Right cardiac atrium (tissue), 1 donor: ENCODE results near the genes RNF185 and C22orf42.

- PRO-cap = no peak
Measured at GRCh38 chr22:30927180-30927916, 41.2 kb downstream of the MORC2 start.

- PRO-cap = bidirectional peak, plus-strand start at chr22:31160182, minus-strand start at chr22:31160116
Measured at GRCh38 chr22:31159860-31160749, at the start of gene RNF185. Gene RNF185, plus strand, starts transcription at chr22:31160182.

GRCh38 chr22:31204228-31204807, 7.8 kb upstream of the LIMK2 start:
- PRO-cap = no peak

- PRO-cap = no peak
Measured at GRCh38 chr22:31223793-31224228, 11.7 kb downstream of the LIMK2 start.

- PRO-cap = no peak
Measured at GRCh38 chr22:31230367-31230981, 18.4 kb downstream of the LIMK2 start.

- PRO-cap = no peak
Measured at GRCh38 chr22:31283051-31283587, 9.2 kb downstream of the PIK3IP1 start.

GRCh38 chr22:31286106-31286881, 6.0 kb downstream of the PIK3IP1 start:
- PRO-cap = no peak

DNA sequence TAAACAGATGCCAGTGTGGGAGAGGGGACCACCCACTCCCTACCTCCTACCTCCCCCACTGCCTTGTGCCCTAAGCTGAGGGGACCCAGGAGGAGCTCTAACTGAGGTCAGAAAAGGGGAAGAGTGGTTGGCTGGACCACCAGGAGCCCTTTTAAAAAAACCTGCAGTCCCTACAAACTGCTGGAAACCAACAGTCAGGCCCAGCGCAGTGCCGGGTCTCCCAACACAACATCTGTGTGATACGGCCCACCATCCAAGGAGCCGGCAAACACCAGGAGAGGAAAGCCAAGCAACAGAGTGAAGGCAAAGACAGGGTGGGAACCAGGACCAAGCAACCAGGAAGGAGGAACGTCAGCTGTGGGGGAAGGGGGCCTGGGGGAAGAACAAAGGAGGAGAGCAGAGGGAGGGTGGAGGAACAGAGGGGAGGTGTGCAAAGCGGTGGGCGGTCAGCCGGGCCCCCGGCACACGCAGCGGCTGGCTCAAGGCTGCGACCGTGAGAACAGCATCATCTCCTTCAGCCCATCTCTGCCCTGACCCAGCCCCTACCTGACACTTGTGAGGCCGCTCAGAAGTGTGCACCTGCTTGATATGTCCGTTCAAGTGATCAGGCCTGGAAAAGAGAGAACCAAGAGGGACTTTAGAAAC, 3.7 kb downstream of the PATZ1 start:
- PRO-cap = no peak

GRCh38 chr22:31400080-31400620, 746 bp downstream of the DRG1 start:
- PRO-cap = no peak

GRCh38 chr22:31402917-31403320, 3.5 kb downstream of the DRG1 start:
- PRO-cap = no peak

DNA sequence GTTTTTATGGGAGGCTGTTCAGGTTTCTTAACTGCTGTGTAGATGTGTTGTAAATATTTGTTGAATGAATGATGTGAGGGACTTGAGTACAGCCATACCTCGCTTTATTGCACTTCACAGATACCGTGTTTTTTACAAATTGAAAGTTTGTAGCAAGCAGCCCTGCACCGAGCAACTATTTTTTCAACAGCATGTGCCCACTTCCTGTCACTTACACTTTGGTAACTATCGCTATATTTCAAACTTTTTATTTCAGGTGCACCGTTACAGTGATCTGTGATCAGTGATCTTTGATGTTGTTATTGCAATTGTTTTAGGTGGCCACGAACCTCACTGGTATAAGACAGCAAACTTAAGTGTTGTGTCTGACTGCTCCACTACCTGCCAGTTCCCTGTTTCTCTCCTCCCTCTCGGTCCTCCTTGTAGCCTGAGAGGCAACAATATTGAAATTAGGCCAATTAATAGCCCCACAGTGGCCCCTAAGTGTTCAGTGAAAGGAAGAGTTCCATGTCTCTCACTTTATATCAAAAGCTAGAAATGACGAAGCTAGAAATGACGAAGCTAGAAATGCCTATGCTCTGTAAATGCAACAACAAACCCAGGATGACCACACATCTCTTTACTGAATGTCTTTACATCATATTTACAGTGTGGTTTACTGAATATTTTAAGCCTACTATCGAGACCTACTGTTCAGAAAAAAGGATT, 946 bp downstream of the SFI1 start:
- PRO-cap = no peak

GRCh38 chr22:31560885-31561415, 64.6 kb downstream of the SFI1 start:
- PRO-cap = no peak

DNA sequence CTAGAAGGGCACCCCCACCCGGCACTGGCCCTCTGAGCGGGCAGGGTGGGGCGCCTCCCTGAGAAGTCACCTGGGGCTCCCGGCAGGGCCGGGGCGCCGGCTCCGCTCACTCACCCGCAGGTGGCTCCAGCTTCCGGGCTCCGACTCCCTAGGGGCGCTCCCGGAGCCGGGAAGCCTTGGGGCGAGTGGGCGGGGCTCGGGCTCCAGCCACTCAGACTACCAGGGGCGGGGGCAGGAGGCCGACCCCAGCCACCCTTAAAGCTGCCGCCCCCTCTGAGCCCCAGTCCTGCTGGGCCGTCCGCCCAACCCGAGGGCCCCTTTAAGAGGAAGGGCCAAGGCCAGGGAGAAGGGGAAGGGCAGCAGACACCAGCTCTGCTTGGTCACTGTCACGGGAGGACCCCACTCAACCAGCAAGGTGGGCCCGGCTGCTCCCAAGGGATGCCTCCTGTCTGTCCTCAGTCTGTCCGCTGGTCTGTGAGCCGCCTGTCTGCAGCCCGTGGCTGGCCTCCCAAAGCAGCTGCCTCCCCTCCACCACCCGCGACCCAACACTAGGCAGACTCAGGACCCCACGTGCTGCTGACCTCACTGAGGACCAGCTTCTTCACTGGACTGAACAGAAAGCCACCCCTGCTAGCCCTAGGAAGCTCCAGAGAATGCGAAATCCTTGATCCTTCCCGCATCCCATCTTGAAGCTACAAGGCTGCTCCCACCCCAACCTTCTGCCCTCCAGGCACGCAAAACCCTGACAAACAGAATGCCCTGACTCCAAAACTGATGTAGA, 31.1 kb downstream of the PISD start:
- PRO-cap = bidirectional peak, plus-strand start at position 283 of the sequence, minus-strand start at position 146 of the sequence

DNA sequence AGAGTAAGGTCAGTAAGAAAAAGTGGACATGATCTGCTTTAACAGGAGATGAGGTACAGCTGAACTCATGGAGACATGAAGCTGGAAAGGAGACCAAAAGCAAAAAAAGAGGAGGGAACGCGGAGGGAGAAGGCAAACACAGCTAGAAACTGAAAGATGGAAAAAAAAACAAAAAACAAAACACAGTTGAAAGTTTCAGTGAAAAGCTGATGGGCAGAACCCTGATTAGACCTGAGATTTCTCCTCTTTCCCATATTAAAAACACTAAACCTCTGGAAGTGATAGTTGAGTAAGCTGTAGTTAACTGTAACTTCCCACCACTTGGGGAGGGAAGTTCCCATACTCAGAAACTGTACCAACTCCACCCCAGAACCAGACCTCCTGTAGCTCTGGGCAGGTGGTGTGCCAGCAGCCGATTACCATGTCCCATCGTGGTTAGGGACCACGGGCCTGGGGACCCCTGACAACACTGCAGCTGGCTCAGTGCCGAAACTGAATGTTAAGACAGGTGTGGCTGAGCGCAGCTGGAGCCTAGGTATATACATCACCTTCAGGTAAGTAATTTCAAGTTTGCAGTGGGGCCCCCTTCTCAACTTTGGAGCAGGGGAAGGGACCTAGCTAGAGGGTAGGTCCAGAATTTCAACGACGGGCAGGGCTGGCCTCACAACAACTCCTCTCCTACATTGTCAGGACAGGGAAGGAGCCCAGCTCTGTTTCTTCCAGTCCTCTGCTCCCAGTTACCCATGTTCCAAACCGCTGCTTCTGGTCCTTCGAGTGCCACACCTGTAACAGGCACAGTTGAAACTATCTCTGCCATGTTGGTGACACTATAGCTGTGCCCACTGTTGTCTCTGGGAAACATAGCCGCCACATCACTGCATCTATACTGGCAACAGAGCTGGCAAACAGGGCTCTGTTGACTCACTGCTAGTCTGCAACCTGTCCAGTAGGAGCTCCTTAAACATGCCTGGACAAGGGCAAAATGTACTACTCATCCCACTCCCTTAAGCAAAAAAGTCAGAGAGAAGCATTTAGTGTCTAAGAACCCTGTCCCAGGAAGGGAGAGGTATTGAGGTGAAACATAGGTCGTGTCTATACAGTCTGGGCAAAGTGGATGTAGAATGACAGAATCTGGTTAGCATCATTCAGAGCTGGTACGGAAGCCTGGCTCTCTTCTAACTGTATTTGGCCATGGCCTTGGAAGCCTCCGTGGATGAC, 20.8 kb upstream of the PISD start:
- PRO-cap = no peak

DNA sequence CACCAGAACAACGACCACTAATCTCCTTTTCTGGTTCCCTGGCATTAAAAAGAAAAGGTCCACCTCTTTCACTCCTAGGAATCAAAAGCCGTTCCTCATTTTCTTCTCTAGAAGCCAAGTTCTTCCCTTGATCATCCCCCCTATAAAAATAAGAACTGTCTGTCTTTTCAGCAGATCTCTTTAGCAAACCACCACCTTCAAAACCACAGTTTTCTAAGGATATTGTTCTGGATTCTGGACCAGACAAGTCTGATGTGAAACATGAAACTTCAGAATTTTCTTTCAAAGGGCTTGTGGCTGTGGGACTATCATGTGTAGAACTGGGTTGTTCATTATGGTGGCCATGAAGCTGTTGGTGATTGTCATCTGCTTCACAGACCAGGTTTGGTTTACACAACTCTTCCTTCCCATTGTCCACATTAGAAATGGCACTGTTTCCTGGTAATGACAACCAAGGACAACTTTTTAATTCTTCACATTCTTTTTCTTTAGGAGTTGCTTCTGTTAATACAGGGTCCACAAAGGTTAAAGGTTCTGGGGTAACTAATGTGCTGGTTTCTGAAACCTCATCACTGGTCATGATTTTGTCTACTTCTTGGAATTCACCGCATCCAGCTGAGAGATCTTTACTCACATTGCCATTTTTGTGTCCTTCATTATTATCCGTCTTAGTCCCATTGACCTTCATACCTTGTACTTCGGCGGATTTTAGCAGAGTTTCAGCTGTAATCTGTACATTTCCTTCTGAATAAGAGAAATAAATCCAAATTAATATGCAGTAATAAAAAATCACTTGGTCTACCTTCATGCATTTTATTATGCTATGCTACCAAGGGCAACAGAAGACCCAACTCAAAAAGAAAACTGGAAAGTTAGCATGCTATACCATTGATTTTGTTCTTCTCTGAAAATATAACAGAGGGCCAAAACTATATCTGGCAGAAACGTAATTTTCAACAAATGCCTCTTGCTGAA, 33.1 kb downstream of the PRR14L start:
- PRO-cap = no peak

GRCh38 chr22:31958180-31959168, 14.1 kb downstream of the YWHAH start:
- PRO-cap = no peak

DNA sequence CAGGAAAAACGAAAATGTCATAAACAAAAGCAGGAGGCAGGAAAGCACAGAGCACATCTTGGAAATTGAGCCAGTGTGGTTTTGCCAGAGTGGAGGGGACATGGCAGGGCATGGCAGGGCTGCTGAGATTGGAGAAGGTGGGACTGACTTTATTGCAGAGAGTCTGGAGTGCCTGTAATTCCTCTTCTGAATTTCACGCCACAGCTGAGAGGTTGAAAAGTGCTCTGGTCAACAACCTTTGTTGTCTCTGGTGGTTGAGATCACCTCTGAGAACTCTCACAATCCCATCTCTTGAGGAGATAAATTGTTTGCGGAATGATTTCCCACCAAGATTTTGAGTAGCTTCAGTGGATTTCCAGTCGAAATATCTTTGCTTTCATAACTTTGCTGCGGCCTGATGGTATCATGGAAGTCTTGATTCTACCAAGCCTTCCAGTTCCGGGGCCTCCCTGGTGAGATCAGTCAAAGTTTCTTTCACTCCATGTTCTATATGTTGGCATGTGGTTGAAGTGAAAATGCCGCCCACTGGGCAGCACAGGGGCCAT, 16.5 kb downstream of the SLC5A1 start:
- PRO-cap = unidirectional peak, plus-strand start at position 435 of the sequence

- PRO-cap = unidirectional peak, minus-strand start at chr22:32137996
Measured at GRCh38 chr22:32137616-32138401, 21.3 kb downstream of the C22orf42 start.

GRCh38 chr22:32159016-32159612, at the start of gene C22orf42:
Gene C22orf42, minus strand, starts transcription at chr22:32159303.
- PRO-cap = no peak

DNA sequence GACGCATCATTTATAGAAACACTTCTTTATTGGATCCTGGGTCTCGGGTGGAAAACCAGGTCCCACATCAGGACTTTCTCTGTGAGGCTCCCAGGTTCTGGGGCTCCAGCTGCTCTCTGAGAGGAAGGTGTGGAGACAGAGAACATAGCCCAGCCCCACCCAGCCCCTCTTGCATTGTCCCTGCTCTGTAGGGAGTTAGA, 3.4 kb downstream of the RFPL2 start:
- PRO-cap = unidirectional peak, minus-strand start at position 118 of the sequence